Body of pancreas (tissue), 2 donors: Measurements from ENCODE around the genes TRAPPC3L and KPNA5.

DNA sequence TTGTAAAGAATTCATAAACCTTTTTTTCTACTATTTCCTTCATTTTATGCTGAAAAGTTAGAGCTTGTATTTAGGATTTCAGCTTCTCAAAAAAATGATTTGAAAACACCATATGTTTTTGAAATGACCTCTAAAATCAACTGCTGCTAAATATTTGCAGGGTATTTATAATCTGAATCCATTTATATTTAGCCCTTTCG lies 713.8 kb downstream of the FRK start:
- PRO-cap: no peak
- RAMPAGE, long total RNA, 2 experiments: no peak in any of the 2 experiments

DNA sequence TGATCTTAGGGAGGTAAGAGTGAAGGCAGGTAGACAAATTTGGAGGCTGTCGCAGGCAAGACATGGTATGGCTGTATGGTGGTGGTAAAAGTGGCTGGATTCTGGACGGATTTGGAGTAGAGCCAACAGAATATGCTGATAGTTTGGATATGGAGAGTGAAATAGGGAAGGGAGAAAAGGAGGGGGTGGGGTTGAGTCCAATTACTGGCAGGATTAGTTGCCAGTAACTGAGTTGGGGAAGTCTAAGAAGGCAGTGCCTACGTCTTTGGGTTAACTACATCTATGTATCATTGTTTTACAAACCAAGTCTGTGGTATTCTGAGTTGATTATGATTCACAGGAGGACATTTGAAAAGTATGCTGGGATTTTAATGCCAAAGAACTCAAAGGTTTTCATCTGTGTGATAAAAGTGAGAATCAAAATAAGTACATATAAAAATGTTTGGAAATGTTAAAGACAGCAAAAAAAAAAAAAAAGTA lies 14.6 kb downstream of the DSE start:
- PRO-cap: no peak
- RAMPAGE, long total RNA, 2 experiments: no peak in any of the 2 experiments

DNA sequence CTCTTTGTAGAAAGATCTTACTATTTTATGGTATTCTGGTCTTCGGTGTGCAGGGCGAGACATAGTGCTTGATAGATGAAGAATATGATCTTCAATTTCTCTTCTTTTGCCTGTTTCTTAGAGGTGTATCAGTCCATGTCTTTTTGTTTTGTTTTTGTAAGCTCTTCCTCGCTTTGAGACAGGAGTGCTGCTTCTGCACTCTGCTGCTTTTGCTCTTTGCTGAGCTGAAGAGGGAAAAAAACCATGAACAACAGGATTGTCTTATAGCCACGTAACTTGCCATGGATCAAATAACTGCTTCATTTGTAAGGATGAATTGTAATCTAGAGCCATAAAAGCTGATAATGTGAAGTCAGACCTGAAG lies at the start of gene TRAPPC3L:
TSS of gene TRAPPC3L (minus strand) at position 233 of the 364 bp plus-strand sequence.
- PRO-cap: no peak
- RAMPAGE, long total RNA, 2 experiments: no peak in any of the 2 experiments

GRCh38 chr6:116680889-116681713 lies at the start of gene KPNA5:
Gene KPNA5 (plus strand): TSS chr6:116681211.
- PRO-cap: bidirectional peak, plus-strand start at chr6:116681103, minus-strand start at chr6:116681004; bidirectional peak, plus-strand start at chr6:116681561, minus-strand start at chr6:116681501
- RAMPAGE, long total RNA, 2 experiments: start-site peak on the plus strand in 2 of 2 experiments, at chr6:116681190-116681211 at its widest, 124 to 126 reads per replicate

DNA sequence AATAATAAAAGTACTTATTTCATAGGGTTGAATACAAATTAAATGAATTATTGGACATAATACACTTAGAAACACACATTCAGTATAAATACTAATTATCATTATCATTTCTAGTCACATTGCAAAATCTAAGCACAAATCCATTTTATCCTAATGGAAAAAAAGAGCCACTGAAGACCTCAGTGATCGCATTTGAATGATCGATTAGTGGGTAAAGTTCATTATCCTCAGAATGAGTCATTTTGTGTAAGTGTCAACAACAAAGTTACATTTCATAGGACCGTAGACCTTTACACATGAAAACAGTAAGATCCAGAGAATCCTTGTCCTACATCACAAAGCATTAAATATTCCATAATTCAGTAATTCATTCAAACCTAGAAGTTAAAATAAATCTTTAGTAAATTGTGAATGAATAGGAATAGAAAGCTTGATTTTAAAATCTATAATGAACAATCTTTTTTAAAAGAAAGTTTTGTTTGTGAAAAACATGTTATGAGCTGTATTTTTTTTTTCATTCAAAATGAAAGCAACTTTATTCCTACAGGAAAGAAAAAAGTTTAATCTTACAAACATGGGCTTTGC lies 33.8 kb downstream of the ROS1 start:
- PRO-cap: no peak
- RAMPAGE, long total RNA, 2 experiments: no peak in any of the 2 experiments

GRCh38 chr6:118372132-118373085 lies 175.7 kb upstream of the PLN start:
- PRO-cap: no peak
- RAMPAGE, long total RNA, 2 experiments: no peak in any of the 2 experiments

- PRO-cap: no peak
- RAMPAGE, long total RNA, 2 experiments: no peak in any of the 2 experiments
Measured at GRCh38 chr6:118465149-118465702, 82.9 kb upstream of the PLN start.

DNA sequence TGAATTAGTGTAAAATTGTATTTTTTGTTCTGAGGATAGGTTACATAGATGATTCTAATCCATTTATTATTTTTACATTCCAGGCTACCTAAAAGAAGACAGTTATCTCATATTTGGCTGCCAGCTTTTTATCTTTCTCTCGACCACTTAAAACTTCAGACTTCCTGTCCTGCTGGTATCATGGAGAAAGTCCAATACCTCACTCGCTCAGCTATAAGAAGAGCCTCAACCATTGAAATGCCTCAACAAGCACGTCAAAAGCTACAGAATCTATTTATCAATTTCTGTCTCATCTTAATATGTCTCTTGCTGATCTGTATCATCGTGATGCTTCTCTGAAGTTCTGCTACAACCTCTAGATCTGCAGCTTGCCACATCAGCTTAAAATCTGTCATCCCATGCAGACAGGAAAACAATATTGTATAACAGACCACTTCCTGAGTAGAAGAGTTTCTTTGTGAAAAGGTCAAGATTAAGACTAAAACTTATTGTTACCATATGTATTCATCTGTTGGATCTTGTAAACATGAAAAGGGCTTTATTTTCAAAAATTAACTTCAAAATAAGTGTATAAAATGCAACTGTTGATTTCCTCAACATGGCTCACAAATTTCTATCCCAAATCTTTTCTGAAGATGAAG lies 10.8 kb downstream of the PLN start:
- PRO-cap: no peak
- RAMPAGE, long total RNA, 2 experiments: no peak in any of the 2 experiments

GRCh38 chr6:118664348-118664702 lies 12.9 kb upstream of the CEP85L start:
- PRO-cap: no peak
- RAMPAGE, long total RNA, 2 experiments: no peak in any of the 2 experiments

- PRO-cap: no peak
- RAMPAGE, long total RNA, 2 experiments: no peak in any of the 2 experiments
Measured at GRCh38 chr6:118796458-118797158, 97.3 kb upstream of the ASF1A start.

- PRO-cap: no peak
- RAMPAGE, long total RNA, 2 experiments: no peak in any of the 2 experiments
Measured at GRCh38 chr6:118839109-118839396, 54.9 kb upstream of the ASF1A start.

DNA sequence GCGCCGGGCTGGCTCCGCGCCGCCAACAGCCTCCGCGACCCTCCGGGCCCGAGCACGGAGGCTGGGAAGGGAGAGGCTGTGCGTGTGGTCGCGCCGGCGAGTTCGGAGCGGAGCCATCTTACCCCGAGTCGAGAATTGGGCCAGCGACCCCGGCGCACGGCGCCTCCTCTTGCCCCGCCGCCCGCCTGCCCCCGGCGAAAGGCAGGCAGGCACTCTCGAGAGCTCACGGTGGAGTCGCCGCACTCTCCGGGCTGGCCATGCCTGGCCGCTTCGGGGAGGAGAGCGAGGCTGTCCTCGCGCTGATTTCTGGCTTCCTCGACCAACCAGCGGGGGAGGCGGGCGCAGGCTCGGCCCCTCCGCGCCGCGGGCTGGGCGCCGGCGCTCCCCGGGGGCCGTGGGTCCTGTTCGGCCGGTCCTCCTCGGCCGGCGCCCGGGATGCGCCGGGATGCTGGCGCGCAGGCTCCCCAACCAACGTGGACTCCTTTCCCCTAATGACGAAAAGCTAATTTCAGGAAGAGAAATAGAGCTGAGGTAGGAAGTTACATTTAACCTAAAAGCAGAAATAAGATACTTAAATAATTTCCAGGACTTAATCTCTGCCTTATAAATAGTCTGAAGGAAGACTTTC lies 1.0 kb downstream of the ASF1A start:
- PRO-cap: bidirectional peak, plus-strand start at position 422 of the sequence, minus-strand start at position 308 of the sequence
- RAMPAGE, long total RNA, 2 experiments: no peak in any of the 2 experiments

- PRO-cap: no peak
- RAMPAGE, long total RNA, 2 experiments: no peak in any of the 2 experiments
Measured at GRCh38 chr6:119129795-119130504, 51.5 kb upstream of the FAM184A start.

- PRO-cap: no peak
- RAMPAGE, long total RNA, 2 experiments: no peak in any of the 2 experiments
Measured at GRCh38 chr6:119250506-119250971, 99.0 kb downstream of the MAN1A1 start.

- PRO-cap: no peak
- RAMPAGE, long total RNA, 2 experiments: no peak in any of the 2 experiments
Measured at GRCh38 chr6:119278518-119279633, 70.7 kb downstream of the MAN1A1 start.

- PRO-cap: no peak
- RAMPAGE, long total RNA, 2 experiments: no peak in any of the 2 experiments
Measured at GRCh38 chr6:119288612-119289386, 60.8 kb downstream of the MAN1A1 start.

- PRO-cap: no peak
- RAMPAGE, long total RNA, 2 experiments: no peak in any of the 2 experiments
Measured at GRCh38 chr6:119290501-119290898, 59.1 kb downstream of the MAN1A1 start.

- PRO-cap: no peak
- RAMPAGE, long total RNA, 2 experiments: no peak in any of the 2 experiments
Measured at GRCh38 chr6:119355082-119355563, 5.6 kb upstream of the MAN1A1 start.

DNA sequence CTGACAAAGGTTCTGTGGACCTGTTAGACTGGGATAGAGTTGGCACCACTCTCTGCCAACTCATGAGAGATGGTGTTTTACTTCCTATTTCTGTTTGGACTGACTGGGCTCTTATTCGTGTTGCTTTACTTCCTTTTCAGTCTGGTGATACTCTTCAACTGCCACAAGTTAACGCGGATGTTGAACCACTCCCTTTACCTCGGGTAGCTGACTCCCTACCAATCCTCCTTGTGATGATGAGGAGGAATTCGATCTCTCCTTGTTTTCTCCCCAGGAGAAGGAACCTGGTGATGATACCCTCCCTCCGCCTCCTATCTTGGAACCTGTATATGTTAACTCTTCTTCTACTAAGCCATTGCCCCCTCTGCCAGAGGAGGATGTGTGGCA lies 291.0 kb downstream of the TBC1D32 start:
- PRO-cap: no peak
- RAMPAGE, long total RNA, 2 experiments: no peak in any of the 2 experiments

GRCh38 chr6:121932520-121933101 lies 466.8 kb upstream of the HSF2 start:
- PRO-cap: no peak
- RAMPAGE, long total RNA, 2 experiments: no peak in any of the 2 experiments